ENCODE data around the gene PRELID1.

DNA sequence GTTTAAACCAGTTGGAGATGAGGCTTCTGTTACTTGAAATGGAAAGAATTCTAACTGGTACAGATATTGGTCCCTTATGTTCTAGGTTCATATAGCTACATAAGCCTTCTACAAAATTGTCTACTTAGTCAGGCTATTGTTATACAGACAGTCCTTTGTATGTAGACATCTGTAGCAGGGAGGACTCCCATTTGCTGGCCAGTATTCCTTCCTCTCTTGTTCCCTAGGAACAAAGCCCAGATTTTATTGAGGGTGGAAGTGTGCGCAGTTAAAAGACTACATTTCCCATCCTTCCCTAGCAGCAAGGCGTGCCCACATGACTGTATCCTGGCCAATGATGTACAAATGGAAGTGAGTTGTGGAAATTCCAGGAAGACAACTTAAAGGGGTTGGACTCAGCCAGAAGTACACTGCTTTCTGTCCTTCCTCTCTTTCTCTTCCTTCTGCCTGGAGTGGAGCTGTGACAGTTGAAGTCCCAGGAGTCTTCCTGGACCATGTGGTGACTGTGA is 88.9 kb downstream of the HRH2 start:
- PRO-cap: no peak
- RAMPAGE, long total RNA, 4 experiments: no peak in any of the 4 experiments

DNA sequence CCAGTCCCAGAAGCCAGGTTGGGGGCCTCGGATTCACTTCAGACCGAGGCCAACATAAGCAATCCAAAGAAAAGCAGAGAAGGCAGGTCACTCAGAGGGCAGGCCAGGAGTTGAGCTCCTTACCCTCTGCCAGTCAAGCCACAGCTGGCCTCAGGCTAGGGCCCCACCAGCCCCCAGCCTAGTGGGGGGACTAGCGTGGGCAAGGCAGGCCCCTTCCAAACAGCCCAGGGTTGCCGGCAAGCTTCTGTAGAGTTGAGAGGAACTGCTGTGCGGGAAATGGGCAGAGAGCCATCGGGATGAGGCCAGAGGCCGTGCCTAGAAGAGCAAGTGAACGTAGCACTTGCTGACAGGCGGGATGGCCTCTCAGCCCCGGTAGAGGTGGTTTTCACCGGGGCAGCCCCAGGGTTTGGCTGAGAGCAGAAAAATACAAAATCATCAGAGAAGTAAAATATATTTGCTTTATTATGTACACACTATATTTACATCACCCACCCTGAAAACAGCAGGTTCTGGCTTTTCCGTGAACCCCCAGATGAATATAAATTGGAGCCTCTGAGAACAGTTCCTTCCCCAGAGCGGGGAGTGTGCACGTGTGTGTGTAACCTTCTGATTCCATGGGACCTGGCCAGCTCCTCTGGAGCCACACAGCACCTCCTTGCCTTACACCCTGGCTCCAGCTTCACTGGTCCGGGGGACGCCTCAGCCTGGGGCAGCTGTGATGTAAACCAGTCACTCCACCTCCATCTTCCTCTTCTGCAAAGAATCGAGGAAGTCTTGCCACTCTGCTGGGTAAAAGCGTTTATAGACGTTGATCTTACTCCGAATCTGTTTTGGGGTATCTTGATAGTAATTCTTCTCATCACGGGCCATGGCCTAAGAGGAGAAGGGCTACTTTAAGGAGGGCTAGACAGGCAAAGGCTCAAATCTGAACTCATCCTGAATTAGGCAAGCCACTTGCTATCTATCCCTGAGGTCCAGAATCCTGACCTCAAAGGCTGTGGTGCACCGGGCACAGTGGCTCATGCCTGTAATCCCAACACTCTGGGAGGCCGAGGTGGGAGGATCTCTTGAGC is 4.6 kb downstream of the NOP16 start:
- PRO-cap: no peak
- RAMPAGE, long total RNA, 4 experiments: no peak in any of the 4 experiments

GRCh38 chr5:176406476-176407206 is 9.7 kb downstream of the CLTB start:
- PRO-cap: no peak
- RAMPAGE, long total RNA, 4 experiments: no peak in any of the 4 experiments

- PRO-cap: no peak
- RAMPAGE, long total RNA, 4 experiments: no peak in any of the 4 experiments
Measured at GRCh38 chr5:176427979-176428450, 11.7 kb upstream of the CLTB start.

- PRO-cap: no peak
- RAMPAGE, long total RNA, 4 experiments: no peak in any of the 4 experiments
Measured at GRCh38 chr5:176529622-176530383, 7.4 kb downstream of the RNF44 start.

GRCh38 chr5:176531206-176531848 is 5.9 kb downstream of the RNF44 start:
- PRO-cap: no peak
- RAMPAGE, long total RNA, 4 experiments: no peak in any of the 4 experiments

GRCh38 chr5:176619316-176619657 is 9.3 kb upstream of the GPRIN1 start:
- PRO-cap: no peak
- RAMPAGE, long total RNA, 4 experiments: no peak in any of the 4 experiments

- PRO-cap: no peak
- RAMPAGE, long total RNA, 4 experiments: no peak in any of the 4 experiments
Measured at GRCh38 chr5:176657123-176657513, 9.8 kb downstream of the TSPAN17 start.

- PRO-cap: no peak
- RAMPAGE, long total RNA, 4 experiments: no peak in any of the 4 experiments
Measured at GRCh38 chr5:176739180-176740097, 70.9 kb upstream of the UNC5A start.

GRCh38 chr5:176936502-176937062 is 37.4 kb upstream of the HK3 start:
- PRO-cap: no peak
- RAMPAGE, long total RNA, 4 experiments: no peak in any of the 4 experiments

- PRO-cap: no peak
- RAMPAGE, long total RNA, 4 experiments: no peak in any of the 4 experiments
Measured at GRCh38 chr5:177086297-177086767, 383 bp upstream of the FGFR4 start.

- PRO-cap: no peak
- RAMPAGE, long total RNA, 4 experiments: no peak in any of the 4 experiments
Measured at GRCh38 chr5:177210013-177210738, 76.6 kb downstream of the NSD1 start.

DNA sequence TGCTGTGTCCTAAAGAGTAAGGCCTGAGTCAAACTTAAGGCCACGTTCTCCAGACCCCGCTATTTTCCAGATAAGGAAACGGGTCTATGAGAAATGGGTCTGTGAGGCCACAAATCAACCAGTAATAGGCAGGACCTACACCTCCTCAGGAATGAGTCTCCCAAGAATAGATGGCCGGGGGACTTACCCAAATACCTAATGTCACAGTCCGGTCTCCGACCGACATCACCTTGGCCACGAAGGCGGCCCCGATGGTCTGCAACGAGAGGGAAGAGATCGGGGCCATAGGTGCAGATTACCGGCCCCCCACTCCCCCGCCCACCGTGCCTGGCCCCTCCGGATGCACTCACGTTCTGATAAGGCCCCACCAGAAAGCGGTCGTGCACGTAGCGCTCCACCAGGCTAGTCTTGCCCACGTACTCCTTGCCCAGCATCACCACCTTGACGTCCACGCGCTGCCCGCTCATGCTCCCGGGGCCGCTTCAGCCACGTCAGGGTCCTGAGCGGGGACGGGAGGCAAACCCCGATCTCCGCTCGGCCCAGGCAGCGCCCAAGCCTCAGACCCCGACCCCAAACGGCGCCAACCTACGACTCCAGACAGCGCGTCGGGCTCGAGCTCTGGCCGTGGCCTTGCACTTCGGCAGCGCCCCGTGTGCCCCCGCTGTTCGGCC is 562 bp downstream of the RAB24 start:
- PRO-cap: no peak
- RAMPAGE, long total RNA, 4 experiments: no peak in any of the 4 experiments

GRCh38 chr5:177303493-177304154 is at the start of gene PRELID1:
Gene PRELID1 (plus strand): TSS chr5:177303799.
- PRO-cap: bidirectional peak, plus-strand start at chr5:177303777, minus-strand start at chr5:177303715
- RAMPAGE, long total RNA, 4 experiments: start-site peak on the minus strand in 2 of 4 experiments, at chr5:177303657-177303744 at its widest, 24 to 35 reads per replicate

DNA sequence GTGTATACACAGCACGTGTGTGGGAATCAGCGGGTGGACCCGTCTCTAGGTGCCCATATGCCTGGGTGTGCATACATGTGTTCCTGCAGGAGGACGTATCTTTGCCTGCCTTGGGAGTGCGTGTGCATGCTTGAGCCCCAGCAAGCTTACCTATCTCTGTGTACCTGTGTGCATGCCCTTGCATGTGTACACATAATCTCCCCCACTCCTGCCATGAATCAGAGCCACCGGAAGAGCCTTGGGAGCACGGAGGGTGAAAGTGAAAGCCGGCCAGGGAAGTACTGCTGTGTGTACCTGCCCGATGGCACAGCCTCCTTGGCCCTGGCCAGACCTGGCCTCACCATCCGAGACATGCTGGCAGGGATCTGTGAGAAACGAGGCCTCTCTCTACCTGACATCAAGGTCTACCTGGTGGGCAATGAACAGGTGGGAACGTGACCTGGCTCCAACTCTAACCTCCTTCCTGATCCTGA is 10.8 kb downstream of the RGS14 start:
- PRO-cap: no peak
- RAMPAGE, long total RNA, 4 experiments: no peak in any of the 4 experiments

DNA sequence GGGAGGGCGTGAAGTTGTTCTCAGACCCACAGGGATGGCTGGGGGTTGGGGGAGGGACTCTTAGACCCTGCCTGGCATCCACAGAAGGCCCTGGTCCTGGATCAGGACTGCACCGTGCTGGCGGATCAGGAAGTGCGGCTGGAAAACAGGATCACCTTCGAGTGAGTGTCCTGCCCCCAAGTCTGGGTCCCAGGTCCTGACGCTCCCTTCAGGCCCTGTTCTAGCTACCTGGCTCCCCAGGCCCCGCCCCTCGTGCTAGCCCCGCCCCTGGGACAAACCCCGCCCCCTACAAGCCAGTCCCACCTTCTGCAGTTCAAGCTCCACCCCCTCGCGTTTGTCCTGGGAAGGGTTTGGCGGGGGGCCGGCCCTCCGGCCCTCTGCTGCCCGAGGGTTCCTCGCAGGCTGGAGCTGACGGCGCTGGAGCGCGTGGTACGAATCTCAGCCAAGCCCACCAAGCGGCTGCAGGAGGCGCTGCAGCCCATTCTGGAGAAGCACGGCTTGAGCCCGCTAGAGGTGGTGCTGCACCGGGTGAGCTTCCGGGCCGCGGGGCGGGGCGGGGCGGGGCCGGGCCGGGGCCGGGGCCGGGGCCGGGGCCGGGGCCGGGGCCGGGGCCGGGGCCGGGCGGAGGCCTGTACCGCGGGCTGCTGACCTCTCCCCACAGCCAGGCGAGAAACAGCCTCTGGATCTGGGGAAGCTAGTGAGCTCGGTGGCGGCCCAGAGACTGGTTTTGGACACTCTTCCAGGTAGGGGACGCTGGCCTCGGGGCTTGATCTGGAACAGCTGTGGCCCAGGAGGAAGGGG is 13.0 kb downstream of the RGS14 start:
- PRO-cap: no peak
- RAMPAGE, long total RNA, 4 experiments: start-site peak on the plus strand in 4 of 4 experiments, centred at positions 356 to 593 of the sequence, 12 to 33 reads per replicate

DNA sequence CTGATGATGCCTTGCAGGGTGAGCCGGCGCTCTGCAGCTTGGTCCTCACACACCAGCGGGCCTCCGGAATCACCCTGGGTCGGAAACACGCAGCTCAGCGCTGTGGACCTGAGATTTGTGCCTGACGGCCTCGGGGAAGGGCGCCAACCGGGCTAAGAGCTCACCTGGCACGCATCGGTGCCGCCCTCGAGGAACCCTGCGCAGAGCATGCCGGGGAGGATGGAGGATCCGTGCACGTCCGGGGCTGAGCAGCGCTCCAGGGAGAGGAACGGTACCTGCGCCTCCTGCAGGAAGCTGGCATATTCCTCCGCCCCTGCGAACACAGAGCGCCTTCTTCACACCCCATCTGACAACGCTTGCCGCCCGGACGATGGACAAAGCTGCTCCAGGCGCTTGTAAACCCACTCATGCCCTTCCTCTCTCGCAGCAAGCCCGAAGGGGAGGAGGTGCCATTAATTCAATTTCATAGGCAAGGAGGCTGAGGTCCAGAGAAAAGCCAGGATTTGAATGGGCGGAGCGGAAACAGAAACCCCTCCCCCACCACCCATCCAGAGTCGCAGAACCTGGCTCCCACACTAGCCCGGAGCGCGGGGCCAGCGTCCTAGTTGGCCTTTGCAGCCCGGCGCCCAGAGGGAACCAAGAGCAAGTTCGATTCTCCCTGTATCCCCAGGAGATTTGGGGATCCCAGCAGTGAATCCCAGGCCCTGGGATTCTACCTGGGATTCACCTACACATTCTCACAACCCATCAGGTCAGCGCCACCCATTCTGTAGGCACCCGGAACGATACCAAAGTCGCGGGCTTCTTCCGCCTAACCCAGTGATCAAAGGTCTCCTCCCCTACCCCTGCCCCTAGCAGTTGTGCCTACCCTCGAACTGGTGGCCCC is 2.2 kb upstream of the PFN3 start:
- PRO-cap: no peak
- RAMPAGE, long total RNA, 4 experiments: no peak in any of the 4 experiments

DNA sequence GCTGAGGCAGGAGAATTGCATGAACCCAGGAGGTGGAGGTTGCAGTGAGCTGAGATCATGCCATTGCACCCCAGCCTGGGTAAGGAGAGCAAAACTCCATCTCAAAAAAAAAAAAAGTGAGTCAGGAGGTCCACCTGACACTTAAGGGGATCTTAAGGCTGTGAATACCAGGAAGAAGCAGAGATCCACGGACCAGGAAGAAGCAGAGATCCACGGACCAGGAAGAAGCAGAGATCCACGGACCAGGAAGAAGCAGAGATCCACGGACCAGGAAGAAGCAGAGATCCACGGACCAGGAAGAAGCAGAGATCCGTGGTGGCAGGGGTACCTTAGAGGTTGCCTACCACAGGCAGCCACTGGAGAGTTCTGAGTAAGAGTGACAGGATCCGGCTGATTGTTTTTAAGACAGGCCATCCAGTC is 6.1 kb upstream of the GRK6 start:
- PRO-cap: no peak
- RAMPAGE, long total RNA, 4 experiments: no peak in any of the 4 experiments

GRCh38 chr5:177461961-177462741 is 11.3 kb downstream of the DBN1 start:
- PRO-cap: no peak
- RAMPAGE, long total RNA, 4 experiments: no peak in any of the 4 experiments

GRCh38 chr5:177502977-177504158 is 6.0 kb upstream of the PDLIM7 start:
- PRO-cap: no peak
- RAMPAGE, long total RNA, 4 experiments: start-site peak on the minus strand in 1 of 4 experiments, at chr5:177503266-177503314 at its widest, 8 reads per replicate